ENCODE measurements around the genes PDE4D and KIF2A.

DNA sequence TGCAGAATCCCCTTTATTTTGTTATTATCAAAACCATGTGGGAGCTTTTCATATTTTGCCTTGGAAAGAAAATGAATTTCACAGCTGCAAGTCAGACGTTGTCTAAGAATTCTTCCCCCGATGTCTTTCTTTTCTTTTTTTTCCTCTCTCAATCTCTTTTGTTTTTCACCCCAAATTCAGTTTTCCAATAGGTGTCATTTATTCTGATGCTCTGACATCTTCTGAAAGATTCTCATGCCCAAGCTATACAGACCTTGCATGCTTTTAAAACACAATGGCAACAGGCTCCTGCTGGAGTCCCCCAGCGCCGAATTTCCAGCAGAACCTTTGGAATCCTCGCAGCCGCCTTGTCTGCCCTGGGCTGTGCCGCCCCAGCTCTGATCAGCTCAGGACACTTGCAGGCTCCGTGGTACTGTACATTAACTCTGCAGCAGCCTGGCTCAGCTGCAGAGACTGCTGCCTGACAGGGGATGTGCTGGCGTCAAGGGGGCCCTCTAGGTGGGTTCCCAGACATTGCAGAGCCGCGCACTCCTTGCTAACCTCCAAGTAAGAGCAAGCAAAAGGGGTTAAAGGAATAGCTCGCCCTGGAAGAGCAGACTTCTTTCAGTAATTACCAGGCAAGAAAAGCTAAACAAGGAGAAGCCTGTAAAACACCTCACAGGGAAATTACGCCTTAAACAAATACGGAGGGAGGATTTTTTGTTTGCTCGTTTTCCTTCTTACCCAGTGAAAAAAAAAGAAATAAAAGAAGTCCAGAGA, 306.1 kb downstream of the PDE4D start:
- PRO-cap, result no peak

DNA sequence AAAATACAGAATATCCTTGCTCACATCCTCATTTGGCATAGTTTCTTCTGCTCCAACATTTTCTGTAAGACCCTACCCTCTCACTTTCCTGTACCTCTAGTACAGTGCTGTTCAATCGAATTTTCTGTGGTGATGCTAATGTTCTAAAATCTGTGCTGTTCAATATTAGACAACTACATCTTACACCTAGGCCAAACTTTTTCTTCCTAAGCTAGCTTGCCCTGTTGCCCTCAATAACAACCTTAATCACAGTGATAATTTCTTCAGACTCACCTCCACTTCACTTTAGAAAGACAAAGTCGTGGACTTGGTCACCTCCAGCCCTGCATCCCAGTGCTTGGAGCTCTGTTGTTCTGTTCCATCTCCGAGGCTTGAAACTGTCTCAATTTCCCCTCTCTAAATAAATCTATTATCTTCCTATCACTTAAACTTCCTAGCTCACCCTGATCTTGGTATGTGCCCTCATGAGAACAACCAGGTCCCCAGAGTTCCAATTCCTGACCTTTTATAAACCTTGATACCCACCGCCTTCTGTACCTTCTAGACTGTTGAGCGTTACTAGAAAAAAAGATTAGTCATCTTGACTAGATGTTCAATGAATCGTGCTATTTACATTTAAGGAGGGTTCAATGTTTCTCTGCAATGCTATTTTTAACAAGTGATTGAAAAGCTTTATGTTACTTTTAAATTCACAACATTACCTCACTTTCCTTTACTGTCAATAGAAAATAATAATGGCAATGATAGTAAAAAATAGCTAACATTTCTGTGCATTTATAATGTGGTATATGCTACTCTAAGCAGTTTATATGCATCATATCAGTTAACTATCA, 270.2 kb downstream of the PDE4D start:
- PRO-cap, result no peak

- PRO-cap, result no peak
These were observed at the start of gene PDE4D for GRCh38 chr5:59893637-59894511. Gene PDE4D (minus strand): TSS chr5:59893726.

DNA sequence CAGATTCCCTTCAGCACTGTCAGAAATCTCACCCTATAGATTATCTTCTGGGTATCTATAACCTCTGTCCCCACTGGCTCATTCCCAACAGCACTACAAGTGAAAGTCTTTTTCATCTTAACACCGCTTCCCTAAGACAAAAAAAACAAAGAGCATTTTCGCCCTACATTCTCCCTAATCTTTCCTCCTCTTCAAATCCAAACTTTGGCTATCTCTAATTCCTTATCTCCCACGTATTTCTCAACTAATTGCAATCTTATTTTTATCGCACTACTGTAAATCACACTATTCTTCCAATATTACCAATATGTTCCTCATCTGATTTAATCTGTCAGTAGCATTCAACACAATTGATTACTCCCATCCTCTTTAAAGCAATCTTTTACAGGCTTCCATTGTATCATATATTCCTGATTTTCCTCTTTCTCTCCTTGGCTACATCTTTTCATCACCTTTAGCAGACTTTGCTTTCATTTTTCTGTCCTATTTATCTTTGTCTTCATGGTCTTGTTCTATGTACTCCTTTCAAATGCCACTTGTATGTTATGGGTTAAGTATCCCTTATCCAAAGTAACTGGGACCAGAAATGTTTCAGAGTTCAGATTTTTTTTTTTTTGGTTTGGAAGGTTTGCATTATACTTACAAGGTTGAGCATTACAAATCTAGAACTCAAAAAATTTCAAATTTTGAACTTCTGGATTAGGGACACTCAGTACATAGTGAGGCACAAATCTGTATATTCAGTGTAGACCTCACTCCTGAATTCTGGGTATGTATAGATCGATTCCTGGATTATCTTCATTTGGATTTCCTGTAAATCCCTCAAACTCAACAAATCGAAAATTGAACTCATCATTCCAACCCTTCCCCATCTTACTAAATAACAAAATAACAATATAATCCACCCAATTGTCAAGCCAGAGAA, 37.0 kb downstream of the ERCC8 start:
- PRO-cap, result no peak

DNA sequence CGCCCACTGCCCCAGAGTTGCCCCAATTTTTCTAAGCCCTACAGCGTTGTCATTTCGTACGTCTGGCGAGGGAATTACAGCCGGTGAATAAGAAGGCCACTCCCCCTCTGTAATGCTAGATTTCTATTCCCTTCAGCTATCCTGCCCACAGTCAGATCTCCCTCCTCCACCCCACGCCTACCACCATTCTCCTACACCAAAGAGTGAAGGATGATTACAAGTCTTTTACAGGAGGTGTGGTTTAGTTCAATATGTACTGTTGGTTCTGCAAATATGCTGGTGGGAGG, 83.7 kb upstream of the SMIM15 start:
- PRO-cap, result no peak

GRCh38 chr5:61323037-61323302, 9.1 kb upstream of the ZSWIM6 start:
- PRO-cap, result no peak

DNA sequence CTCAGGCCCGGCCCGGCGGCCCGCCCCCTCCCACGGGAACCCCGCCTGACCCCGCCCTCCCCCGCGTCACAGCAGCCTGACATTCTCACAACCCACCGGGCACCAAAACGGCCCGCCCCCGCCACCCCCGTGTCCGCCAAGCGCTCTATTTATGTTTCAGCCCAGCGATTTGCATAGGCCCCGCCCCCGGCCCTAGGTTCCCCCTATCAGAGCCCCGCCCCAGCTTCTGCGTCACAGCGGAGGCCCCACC, 242 bp upstream of the ZSWIM6 start:
- PRO-cap, result bidirectional peak, plus-strand start outside the sequence, minus-strand start at position 100 of the sequence

DNA sequence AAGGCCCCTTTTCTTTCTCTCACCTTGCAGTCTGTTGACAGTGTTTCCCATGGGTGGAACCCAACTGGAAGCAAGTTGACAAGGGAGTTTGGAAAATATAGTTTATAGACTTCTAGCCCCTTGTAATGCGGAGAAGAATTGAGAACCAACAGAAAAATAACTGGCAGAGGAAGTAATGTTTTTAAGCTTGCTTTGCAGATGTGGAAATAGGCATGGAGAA, 28.1 kb downstream of the ZSWIM6 start:
- PRO-cap, result no peak

- PRO-cap, result no peak
These were observed 80.1 kb downstream of the ZSWIM6 start for GRCh38 chr5:61412127-61412529.

GRCh38 chr5:62299605-62300114, 6.3 kb upstream of the KIF2A start:
- PRO-cap, result no peak

DNA sequence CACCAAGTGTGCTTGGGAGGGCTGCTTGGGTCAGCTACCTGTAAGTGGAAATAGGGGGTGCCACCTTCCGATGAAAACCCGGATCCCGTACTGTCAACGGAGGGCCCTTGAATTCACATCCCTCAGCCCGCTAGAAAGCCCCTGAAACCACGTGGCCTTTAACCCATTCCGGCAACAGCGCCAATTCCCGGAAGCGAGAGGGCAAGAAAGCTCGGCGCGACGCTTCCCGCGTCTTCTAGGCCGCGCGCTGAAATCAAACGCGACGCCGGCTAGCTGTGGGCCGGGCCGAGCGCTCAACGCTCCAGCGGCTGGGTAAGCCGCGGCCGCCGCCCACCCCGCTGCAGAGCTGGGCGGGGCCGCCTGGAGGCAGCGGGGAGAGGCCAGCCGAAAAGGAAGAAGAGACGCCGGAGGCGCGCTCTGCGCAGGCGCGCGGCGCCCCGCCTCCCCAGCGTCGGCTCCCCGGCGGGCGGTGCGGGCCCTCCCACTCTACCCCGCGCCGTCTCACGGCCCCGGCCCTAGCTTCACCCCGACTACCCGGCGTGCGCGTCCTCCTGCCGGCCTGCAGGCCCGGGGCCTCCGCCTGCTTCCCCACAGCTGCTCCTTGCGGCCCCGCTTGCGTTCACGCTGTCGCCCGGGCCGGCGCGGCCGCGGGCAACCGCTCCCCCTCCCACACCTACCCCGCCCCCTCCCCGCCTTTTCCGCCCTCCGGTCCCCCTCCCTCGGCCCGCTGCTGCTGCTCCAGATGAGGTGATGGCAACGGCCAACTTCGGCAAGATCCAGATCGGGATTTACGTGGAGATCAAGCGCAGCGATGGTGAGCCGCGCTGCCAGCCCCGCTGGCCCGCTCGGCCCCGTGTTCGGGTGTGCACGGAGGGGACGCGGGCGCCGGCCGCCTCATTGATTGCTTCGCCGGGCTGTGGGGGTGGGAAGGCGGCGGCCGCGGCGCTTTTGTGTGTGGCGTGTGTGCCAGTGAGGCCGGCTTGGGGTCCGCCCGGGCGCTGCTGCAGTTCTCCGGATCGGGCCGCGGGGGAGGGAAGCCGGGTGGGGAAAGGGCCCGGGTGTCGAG, at the start of gene KIF2A:
Gene KIF2A, plus strand, starts transcription at position 484 of the 1,066 bp plus-strand sequence.
- PRO-cap, result bidirectional peak, plus-strand start at position 741 of the sequence, minus-strand start at position 236 of the sequence

DNA sequence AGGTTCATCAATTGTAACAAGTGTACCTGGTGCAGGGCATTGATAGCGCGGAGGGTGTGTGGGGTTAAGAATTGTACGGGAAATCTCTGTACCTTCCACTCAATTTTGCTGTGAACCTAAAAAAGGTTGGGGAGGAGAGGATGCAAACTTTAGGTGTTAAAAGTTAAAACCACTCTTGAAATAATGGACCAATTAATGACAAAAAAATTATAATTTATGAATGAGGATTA, 10.6 kb downstream of the KIF2A start:
- PRO-cap, result no peak

DNA sequence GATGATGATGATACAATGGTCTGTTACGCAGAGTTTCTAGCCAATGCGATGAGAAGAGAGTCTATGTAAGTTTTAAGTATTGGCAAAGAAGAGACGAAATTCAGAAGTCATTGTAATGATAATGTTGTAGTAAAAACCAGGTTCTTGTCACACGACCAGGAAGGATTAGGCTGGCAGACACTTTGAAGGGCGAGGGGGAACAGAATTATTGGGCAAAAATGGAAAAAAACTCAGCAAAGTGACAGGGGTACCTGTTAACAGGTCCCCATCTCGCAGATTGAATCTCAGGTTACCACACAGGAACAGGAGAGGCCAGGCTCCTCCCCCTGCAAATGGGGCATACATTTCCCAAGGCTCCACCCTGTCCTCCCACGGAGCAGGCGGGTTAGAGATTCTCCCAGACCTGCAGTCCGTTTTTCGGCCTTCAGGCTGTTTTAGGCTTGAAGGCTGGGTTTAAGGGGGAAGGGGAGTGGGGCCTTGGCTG, 42.5 kb downstream of the LRRC70 start:
- PRO-cap, result no peak

DNA sequence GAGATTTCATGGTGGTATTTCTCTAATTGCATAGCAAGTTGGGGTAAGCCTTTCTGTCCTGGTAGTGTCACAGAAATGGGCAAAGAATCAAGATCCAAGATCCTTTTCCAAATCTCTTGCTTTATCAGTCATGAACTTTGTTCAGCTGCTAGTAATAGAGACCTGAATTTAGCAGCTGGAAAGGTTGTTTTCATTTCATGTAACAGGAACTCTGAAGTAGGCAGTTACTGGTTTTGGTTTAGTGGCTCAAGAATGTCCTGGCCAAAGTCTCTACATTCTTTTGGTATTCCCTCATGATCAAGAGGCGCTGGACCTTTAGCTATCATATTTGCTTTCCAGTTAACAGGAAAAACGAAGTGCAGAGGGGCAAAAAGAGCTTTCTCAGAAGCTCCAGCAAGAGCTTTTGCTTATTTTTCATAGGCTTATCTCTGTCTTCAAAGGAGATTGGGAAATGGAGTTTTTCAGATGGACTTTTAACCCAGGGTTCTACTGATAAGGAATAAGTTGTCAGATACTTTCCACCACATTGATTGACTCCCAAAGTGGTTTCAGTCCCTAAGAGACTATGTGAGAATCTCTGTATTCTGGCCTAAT, 359.1 kb downstream of the LRRC70 start:
- PRO-cap, result no peak

- PRO-cap, result no peak
These were observed 48.5 kb downstream of the RNF180 start for GRCh38 chr5:64213976-64214627.

DNA sequence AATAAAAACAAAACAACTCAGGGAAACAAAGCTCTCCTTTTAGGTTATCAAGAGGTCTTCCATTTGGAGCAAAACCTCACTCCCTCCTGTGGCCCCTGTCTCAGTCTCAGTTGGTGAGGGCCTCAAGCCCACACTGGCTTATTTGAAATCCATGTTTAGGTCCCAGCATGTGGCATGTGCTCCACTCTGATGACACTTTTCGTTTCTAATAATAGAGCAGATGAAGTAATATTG, 265 bp upstream of the RGS7BP start:
- PRO-cap, result no peak

DNA sequence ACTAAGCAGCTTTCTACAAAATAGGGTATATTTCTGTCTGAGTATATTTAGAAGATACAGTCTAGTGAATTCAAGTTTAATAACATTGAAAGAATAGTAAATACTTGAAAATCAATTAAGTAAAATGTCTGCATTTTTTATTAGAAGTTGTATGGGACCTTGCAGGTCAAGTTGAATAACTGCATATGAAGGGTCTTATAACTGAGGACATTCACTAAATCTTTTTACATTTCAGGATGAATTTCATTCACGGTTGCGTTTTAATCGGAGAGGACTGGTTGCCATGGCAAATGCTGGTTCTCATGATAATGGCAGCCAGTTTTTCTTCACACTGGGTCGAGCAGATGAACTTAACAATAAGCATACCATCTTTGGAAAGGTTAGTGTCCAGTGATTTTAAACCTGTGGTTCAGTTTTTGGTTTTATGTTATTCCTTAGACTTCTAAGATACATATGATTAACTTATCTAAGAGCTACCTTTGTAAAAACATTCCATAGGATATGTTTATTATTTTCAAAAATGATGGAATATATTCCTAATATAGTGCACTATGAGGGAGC, 15.0 kb downstream of the CWC27 start:
- PRO-cap, result no peak

GRCh38 chr5:64785151-64785824, 16.6 kb downstream of the CWC27 start:
- PRO-cap, result no peak

- PRO-cap, result no peak
These were observed 67.7 kb downstream of the CWC27 start for GRCh38 chr5:64836426-64836805.

DNA sequence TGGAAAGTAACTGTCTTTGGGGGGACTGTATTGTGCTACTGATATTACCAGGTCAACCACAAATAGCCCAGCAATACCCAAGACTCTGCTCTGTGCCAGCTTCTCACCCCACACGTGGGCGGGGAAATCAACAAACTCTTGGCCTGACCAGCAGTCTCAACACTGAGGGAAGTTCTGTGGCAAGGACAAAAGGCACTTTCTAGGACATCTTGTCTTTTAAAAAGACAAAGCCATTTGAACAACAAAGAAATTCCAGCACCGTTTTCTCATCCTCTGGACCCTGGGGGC, 297.7 kb downstream of the CWC27 start:
- PRO-cap, result no peak

All from parotid gland (tissue), 1 donor.